ENCODE measurements around the gene ENO1.

- PRO-cap, result no peak
- CAGE, long polyA plus RNA, result no peak
Observed at GRCh38 chr1:8421651-8422164, 103.8 kb downstream of the SLC45A1 start.

- PRO-cap, result bidirectional peak, plus-strand start at chr1:8424492, minus-strand start at chr1:8424420
- CAGE, long polyA plus RNA, result no peak
Observed at GRCh38 chr1:8424447-8424551, 106.4 kb downstream of the SLC45A1 start.

DNA sequence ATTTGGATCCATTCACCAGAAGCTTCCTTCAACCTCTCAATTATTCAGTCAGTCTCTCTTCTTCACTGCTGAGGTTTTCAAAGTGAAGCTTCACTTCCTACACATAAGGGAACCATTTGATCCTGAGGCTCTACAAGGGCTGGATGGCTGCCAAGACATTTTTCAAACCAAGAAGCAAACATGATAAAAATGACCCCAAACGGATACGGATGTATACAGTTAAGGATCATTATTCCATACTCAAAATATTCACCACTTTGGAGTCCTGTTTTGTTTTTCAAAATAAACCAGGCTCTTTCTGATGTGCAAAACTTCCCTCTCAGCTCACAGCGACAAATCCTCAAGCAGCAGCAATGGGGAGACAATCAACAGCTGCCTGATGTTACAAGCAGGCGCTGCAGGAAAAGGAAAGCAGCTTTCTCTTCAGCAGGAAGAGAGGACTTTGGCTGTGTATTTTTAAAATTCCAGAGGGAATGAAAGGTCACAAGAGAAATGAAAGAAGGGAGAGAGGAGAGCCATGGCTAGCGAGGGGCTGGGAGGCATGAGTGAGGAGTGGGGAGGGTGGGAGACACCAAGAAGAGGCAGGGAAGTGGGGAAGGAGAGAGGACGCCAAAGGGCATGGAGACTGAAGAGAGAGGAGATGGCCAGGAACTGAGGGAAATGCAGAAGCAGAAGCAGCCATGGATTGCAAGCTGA is 145.4 kb downstream of the SLC45A1 start:
- PRO-cap, result no peak
- CAGE, long polyA plus RNA, result no peak

GRCh38 chr1:8620525-8621235 is 196.8 kb downstream of the RERE start:
- PRO-cap, result no peak
- CAGE, long polyA plus RNA, result no peak

- PRO-cap, result no peak
- CAGE, long polyA plus RNA, result no peak
Observed at GRCh38 chr1:8702080-8702554, 115.3 kb downstream of the RERE start.

- PRO-cap, result no peak
- CAGE, long polyA plus RNA, result no peak
Observed at GRCh38 chr1:8734704-8735538, 82.5 kb downstream of the RERE start.

- PRO-cap, result no peak
- CAGE, long polyA plus RNA, result no peak
Observed at GRCh38 chr1:8789288-8790087, 28.0 kb downstream of the RERE start.

DNA sequence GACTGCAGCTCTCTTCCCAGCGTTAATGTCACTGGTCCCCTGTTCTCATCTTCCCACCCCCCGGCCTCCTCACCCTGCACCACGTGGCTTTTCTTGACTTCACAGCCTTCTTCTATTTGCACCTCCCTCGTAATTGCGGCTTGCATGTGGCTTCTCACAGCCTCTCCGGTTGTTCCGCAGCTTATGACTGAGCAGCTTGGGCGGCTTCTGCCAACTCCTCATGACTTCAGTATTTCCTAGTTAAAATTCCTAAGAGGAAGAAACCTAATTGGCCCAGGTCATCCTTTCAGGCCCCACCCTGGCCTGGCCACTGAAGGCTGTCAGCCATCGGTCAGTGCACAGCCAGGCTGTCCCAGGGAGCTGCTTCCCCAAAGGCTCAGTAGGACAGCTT is 8.5 kb upstream of the RERE start:
- PRO-cap, result no peak
- CAGE, long polyA plus RNA, result no peak

DNA sequence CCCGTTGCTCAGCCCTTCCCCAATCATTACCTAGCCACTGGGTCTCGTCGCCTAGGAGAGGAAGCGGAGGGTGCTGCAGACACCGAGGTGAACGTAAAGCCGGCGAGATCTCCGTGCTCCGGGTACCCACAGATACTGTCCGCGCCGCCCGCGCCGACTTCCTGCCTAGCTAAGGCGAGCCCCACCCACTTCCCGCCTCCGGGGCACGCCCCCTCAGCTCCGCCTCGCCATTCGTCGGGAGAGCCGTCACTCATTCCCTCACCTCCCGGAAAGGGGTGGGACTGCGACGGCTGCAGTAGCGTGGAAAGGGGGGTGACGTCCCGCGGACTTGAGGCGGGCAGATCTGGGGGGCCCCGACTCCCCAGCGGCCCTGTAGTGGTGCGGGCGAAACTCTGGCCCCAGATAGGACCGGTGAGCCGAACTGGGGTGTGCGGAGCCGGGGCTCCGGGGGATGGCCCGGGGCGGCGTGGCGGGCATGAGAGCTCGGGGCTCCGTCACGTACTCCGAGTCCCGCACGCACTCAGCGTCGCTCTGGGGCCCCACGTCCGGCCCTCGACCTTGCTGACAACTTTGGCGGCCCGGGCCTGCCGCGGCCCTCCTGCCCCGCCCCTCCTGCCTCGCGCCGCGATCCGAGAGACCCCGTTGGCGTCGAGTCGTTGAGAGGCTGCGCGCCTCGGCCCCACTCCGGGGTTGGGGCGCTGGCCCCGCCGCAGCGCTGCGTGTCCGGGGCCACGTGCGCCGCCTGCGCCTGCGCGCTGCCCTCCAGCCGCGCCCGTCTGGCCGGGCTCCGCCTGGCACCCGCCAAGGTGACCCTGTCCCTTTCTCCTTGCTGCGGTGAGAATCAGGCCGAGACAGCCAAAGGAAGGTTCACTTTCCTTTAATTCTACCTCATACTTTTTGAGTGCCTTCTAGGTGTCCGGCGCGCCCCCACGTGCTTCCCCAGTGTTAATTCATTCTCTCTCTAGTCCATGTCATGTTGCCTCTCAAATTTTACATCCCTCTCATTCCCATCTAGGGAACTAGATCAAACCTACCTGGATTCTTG is at the start of gene ENO1:
Gene ENO1 (minus strand): TSS at position 137 of the 1,045 bp plus-strand sequence.
- PRO-cap, result bidirectional peak, plus-strand start at position 286 of the sequence, minus-strand start at position 137 of the sequence; bidirectional peak, plus-strand start at position 517 of the sequence, minus-strand start at position 533 of the sequence; bidirectional peak, plus-strand start at position 682 of the sequence, minus-strand start at position 709 of the sequence
- CAGE, long polyA plus RNA, result start-site peak on the minus strand centred at position 150 of the sequence, 43 bp wide, 1,127 and 1,244 reads in 2 replicates

DNA sequence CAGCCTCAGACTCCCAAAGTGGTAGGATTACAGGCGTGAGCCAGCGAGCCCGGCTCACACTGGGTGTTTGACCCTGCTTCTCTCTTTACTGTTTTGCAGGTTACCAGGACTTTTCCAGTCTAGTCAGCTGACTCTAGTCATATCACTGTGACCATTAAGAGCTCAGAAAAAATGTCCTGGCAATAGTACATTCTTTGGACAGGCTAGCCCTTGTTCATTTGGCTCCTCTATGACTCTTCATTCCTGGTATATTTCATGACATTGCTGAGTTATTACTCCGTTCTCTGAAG is 8.0 kb upstream of the CA6 start:
- PRO-cap, result no peak
- CAGE, long polyA plus RNA, result no peak

- PRO-cap, result no peak
- CAGE, long polyA plus RNA, result no peak
Observed at GRCh38 chr1:9001992-9002547, 24.2 kb downstream of the SLC2A7 start.

GRCh38 chr1:9129751-9130121 is 834 bp upstream of the GPR157 start:
- PRO-cap, result no peak
- CAGE, long polyA plus RNA, result no peak

- PRO-cap, result no peak
- CAGE, long polyA plus RNA, result no peak
Observed at GRCh38 chr1:9149620-9150335, 20.9 kb upstream of the GPR157 start.

DNA sequence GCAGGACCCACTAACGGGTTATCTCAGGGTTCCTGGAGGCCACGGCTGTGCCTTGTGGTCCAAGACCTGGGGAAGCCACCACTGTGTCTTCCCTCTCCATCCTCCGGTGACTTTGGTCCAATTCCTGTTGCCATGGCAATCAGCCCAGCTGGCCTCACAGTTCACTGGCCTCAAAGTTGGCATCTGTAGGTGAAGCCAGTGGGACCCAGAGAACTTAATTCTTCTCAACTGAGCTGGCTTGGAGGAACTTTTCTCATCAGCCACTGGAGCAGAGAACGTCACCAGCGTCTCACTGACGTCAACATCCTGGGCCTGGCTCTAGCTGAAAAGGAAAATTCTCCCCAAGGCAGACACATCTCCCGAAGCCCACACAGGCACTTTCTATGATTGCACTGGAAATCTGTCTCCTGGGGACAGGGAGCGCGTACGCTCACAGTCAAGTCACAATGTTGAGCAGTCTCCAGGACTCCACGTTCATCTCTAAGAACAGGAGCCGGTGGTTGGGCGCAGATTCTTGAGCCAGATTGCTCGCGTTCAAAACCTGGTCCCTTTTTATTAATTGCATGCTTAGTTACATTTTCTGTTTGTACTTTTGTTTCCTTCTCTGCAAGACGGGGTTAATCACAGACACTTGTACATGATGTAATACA is 22.0 kb upstream of the GPR157 start:
- PRO-cap, result no peak
- CAGE, long polyA plus RNA, result no peak

- PRO-cap, result no peak
- CAGE, long polyA plus RNA, result no peak
Observed at GRCh38 chr1:9159054-9159436, 30.1 kb upstream of the GPR157 start.

- PRO-cap, result no peak
- CAGE, long polyA plus RNA, result no peak
Observed at GRCh38 chr1:9240473-9240733, 5.8 kb downstream of the H6PD start.

DNA sequence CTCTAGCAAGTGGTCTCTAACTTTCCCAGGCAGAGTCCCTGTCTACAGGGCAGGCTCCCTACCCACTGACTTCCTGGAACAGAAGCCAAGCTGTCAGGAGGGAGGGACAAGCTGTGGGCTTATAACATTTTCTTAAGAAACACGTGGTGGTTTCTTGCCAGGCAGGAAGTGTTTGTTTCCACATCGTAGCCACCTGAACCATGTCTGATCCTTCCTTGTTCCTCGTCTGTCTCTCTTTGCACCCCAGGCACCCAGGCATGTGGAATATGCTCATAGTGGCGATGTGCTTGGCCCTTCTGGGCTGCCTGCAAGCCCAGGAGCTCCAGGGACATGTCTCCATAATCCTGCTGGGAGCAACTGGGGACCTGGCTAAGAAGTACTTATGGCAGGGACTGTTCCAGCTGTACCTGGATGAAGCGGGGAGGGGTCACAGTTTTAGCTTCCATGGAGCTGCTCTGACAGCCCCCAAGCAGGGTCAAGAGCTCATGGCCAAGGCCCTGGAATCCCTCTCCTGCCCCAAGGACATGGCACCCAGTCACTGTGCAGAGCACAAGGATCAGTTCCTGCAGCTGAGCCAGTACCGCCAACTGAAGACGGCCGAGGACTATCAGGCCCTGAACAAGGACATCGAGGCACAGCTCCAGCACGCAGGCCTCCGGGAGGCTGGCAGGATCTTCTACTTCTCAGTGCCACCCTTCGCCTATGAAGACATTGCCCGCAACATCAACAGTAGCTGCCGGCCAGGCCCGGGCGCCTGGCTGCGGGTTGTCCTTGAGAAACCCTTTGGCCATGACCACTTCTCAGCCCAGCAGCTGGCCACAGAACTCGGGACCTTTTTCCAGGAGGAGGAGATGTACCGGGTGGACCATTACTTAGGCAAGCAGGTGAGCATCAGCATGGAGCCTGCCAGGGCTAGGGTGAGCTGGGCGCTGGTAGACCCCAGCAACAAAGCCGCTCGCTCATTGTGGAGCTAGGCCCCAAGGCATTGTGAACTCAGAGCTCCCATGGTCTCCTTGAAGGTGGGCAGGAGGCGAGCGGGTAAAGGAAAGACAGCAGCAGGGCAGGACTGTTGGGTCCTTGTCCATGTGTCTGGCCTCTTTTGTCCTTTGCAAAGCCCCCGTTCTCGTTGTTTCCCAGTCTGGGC is 10.5 kb downstream of the H6PD start:
- PRO-cap, result no peak
- CAGE, long polyA plus RNA, result no peak

- PRO-cap, result no peak
- CAGE, long polyA plus RNA, result no peak
Observed at GRCh38 chr1:9269315-9270115, 23.2 kb upstream of the SPSB1 start.

DNA sequence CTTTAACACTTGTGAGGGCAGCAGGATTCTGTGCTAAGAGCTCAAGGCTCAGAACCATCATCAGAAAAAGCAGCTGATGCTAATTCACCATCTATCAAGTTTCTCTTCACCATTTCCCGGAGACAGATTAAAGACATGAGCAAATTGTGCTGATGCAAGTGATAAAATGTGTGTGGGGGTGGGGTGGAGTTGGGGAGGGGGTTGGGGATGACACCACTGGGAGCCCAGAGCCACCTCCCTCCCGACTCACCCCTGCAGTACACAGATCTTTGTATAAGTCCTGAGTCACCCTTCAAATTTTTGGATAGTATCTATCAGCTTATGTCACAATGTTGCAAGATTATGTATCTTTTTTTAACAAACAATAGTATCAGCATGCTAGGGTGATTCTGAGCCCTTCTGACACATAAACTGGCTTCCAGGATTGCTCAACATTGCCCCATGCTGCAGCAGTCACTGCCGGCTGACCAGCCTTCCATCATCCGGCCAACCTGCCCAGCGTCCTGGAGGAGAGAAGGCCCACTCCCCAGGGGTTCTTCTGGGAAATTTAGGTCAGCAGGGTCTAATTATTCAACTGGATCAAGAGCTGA is 2.7 kb upstream of the SPSB1 start:
- PRO-cap, result no peak
- CAGE, long polyA plus RNA, result no peak

DNA sequence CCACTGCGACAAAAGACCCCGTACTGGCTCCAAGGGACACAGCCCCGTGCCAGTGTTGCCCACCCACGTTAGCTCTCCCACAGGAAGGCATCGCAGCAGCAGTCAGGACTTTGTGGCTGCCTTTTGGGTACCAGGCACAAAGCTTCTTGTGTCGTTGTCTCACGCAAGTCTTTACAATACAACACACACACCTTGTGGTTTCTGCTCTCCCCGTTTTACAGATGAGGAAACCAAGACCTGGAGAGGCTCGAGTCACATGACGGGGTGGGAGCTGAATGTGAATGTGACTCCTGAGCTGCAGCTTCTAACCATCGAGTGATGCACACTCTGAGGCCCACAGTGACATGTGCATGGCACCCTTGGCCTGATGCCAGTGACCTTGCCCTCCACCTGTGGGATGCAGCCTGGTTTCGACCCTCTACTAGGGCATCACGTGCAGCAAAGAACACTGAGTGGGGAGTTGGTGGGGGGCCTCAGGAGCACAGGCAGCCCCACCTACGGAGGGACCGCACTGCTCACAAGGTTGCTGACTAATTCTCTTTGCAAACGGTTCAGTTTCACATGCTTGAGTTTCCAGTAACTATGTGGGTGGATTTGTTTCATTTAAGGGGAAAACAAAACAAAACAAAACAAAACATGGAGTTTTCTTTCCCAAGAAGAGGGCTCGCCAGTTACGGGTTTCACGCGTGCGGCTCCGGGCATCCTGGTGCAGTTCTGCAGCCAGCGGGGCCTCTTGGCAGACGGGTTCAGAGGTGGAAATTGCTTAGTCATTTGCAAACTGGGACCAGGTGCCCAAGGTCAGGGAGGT is 22.8 kb downstream of the SPSB1 start:
- PRO-cap, result no peak
- CAGE, long polyA plus RNA, result no peak

Data from B cell (primary cell).